HT-29 (cell line): ENCODE measurements around the gene SLC29A3.

DNA sequence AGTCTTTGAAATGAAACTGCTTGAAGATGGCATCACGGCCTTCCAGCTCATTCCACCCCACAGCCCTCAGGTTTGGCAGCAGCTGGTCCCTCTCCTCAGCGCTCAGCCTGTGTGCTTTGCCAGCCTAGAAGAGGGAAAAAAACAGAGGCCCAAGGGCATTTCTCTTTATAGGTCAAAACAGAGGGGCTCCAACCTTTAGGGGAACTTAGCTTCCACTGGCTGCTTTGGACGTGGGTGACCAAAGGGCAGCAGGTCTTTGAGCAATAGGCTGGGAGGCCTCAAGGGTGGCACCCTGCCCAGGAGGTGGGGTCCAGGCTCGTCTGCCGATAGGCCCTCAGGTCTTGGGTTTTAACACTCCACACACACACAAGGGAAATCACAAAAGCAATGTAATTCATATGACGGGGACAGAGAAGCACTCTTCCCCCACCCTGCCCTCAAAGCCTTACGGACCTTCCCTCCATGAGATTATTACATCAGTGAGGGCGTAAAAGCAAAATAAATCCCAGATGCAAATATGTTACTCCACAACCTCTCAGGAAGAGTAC, 2.5 kb downstream of the PCBD1 start:
- RAMPAGE, long total RNA: no peak

GRCh38 chr10:71263212-71264239, 51.2 kb downstream of the UNC5B start:
- RAMPAGE, long total RNA: no peak

DNA sequence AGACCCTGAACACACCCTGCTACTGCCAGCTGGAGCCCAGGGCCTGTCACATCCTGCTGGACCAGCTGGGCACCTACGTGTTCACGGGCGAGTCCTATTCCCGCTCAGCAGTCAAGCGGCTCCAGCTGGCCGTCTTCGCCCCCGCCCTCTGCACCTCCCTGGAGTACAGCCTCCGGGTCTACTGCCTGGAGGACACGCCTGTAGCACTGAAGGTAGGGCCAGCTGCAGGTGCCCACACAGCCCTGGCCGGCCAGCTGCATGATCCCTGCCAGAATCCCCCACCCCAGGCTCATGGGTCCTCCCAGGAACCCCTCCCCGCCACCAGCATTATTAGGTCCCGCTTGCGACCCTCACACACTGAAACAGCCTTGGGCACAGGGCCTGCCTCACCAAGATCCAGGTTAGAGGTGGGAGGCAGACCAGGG, 25.3 kb upstream of the SLC29A3 start:
- RAMPAGE, long total RNA: no peak

GRCh38 chr10:71318704-71319846, at the start of gene SLC29A3:
TSS of gene SLC29A3 (plus strand) at chr10:71319259.
- RAMPAGE, long total RNA: no peak

GRCh38 chr10:71397316-71397806, 641 bp downstream of the CDH23 start:
- RAMPAGE, long total RNA: no peak

DNA sequence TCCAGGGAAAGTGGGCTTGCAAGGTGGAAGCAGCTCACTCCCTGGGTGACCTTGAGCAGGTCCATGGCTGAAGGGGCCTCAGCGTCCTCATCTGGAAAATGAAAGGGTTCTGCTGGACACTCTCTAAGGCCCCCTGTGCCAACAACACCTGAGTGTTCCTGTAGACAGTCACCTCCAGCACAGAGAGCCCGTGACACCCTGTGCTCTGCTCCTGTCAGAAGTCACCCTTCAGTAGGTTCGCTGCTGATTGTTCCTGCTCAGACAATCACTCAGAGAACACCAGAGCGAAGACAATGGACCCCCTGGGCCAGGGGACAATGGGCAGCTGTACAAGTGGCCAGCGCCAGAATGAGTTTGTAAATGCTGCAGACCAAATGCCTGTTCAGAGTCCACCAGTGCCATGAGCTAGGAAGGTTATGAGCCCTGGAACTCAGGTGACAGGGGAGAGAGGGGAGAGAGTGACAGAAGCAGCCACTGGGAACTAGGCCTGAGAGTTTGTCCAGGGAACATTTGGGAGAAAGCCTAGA, 60.6 kb downstream of the C10orf105 start:
- RAMPAGE, long total RNA: no peak

DNA sequence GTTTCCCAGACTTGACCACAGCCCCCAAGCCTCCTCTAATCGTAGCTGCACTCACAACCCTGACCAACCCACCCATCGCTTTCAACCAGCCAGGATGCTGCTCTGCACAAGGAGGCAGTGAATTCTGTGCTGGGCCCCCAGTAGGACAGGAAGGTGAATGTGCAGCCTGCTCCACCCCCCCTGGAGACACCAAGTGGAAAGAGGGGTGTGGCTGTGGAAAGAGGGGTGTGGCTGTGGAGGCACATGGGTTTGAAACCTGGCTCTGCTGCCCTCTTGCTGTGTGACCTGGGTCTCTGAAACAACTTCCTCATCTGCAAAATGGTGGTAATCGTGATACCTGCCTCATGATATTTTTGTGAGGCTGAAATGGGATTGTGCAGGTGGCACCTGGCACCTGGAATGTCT, 35.3 kb downstream of the C10orf105 start:
- RAMPAGE, long total RNA: no peak

DNA sequence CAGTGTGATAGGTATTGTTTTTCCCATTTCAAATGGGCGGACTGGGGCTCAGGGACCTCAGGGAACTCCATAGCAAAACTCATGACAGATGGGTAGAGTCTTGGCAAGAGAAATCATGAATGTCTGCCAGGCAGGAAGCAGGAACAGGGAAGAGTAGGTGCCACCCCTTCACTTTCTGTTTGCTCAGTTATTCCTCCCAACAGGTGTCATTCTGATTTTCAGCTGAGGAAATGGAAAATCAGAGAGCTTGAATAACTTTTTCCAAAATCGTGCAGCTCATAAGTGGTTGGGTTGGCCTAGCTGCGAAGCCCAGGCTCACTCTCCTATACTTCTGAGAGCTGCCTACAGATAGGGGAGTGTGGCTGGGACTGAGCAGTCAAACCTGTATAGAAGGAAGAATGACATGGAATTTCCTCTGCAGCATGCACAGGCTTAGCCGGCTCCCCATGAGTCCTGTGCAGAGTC, 17.6 kb upstream of the C10orf105 start:
- RAMPAGE, long total RNA: no peak

GRCh38 chr10:71750983-71751533, 22.3 kb downstream of the VSIR start:
- RAMPAGE, long total RNA: no peak

GRCh38 chr10:71769872-71770304, 3.4 kb downstream of the VSIR start:
- RAMPAGE, long total RNA: no peak

GRCh38 chr10:71834231-71834569, 16.9 kb downstream of the PSAP start:
- RAMPAGE, long total RNA: no peak

GRCh38 chr10:71889905-71890787, 39.1 kb upstream of the PSAP start:
- RAMPAGE, long total RNA: no peak

- RAMPAGE, long total RNA: no peak
These were observed 42.6 kb upstream of the CHST3 start for GRCh38 chr10:71921429-71922230.

GRCh38 chr10:71979763-71980913, 15.9 kb downstream of the CHST3 start:
- RAMPAGE, long total RNA: no peak

DNA sequence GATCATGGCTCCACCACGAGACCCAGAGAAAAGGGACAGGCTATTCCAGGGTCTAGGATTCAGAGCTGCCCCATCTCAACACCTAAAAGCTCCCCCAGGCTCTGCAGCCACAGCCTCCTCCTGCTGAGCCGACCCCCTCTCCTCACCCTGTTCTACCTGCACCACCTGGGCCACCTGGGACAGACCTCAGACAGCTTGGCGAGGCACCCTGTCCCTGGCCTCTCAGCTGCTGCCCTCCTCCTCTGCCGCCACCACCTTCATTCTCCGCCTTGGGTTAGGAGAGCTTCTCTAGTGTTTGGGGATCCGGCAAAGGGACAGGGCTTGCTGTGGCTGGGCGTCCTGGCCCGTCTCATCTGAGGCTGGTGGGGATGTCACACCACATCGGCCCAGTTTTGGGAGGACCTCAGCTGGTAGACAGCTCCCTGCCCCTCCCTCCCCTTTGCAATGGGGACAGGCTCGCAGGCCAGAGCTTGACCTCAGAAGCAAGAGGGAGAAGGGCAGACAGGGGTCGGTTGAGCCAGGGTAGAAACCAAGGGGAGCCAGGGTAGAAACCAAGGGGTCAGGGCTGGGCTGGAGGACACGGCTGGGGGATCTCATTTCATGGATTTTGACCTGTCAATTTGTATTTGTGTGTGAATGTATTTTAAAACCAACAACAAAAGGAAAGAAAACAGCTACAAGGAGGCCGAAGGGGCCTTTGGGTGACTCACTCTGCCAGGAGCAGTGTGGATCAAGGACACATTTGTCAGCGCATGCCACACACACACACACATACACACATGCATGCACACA, 26.4 kb downstream of the SPOCK2 start:
- RAMPAGE, long total RNA: no peak

- RAMPAGE, long total RNA: no peak
These were observed 1.2 kb upstream of the SPOCK2 start for GRCh38 chr10:72089481-72090088.

DNA sequence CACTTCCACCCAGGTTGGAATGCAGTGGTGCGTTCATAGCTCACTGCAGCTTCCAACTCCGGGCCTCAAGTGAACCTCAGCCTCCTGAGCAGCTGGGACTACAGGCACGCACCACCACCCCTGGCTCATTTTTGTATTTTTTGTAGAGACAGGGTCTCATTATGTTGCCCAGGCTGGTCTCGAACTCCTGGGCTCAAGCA, 24.5 kb upstream of the DDIT4 start:
- RAMPAGE, long total RNA: no peak

GRCh38 chr10:72274126-72274477, 378 bp downstream of the DDIT4 start:
- RAMPAGE, long total RNA: no peak

DNA sequence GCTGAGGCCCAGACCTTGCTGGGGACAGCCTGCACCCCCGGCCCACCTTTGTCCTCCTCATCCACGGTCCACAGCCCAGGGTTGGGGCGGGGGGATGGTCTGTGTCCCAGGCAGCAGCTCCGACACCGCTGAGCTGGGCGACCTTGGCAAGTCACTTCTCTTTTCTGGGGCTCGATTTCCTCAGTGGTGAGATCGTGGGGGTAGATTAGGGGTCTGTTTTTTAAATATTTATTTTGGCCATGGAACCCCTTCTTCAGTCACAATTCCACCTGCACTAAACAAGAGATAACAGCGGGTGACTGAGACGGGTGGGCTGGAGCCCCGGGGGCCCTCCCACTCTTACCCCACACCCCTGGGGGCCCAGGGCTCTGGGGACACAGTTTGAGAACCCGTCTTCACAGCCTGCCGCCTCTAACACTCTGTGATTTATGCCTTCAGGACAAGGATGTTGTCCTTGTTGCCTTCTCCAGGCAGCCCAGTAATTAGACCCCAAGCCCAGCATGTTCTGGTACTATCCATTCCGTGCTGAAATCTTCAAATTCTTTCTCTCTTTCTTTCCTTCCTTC, 30.8 kb downstream of the DNAJB12 start:
- RAMPAGE, long total RNA: no peak

DNA sequence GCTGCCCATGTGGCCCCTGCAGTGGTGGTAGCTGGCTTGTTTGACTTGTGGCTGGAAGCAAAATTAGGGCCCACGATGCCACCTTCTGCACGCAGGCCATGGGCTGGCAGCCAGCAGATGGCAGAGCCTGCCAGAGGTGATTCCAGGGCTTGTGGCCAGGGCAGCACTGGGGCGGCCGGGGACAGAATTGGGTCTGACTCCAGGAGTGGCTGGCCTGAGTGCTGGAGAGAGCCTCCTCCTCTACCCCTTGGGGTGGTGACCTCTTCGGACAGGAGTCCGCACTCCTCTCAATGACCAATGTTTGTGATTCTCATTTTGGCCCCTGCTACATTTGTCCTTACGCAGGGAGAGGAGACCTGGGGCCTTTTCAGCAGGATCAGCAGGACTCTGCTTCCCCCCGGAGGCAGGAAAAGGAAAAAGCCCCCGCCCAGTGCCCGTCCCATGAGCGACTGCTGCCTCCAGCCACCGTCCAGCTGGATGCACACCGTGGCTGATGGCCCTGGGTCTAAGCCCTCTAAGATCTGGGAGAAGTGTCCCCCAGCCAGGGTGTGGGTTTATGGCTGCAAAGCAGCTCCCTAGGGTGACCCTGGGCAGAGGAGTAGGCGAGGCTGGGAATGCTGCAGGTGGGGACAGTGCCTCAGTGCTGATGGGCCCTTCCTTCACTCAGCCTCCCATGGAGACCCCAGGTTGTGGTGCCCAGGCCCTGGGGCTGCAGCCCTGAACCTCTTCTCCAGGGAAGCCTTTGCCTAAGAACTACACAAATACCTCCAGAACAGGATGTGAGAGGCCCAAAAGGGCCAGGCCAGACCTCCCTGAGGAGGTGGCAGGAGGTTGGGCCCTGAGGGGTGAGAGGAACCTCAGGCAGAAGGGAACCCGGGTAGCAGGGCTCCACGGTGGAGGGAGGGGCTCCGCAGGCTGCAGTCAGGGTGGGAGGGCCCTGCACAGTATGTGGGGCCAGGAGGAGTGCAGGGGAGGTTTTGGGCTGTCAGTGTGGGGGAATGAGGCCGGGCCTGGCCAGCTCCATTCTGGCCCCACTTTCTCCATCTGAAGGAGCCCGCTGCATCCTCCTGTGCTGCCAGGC, 26.3 kb downstream of the DNAJB12 start:
- RAMPAGE, long total RNA: no peak